ENCODE results near the gene DCAF15.

GRCh38 chr19:13121297-13121655 lies 3.2 kb downstream of the NACC1 start:
- PRO-cap = no peak

DNA sequence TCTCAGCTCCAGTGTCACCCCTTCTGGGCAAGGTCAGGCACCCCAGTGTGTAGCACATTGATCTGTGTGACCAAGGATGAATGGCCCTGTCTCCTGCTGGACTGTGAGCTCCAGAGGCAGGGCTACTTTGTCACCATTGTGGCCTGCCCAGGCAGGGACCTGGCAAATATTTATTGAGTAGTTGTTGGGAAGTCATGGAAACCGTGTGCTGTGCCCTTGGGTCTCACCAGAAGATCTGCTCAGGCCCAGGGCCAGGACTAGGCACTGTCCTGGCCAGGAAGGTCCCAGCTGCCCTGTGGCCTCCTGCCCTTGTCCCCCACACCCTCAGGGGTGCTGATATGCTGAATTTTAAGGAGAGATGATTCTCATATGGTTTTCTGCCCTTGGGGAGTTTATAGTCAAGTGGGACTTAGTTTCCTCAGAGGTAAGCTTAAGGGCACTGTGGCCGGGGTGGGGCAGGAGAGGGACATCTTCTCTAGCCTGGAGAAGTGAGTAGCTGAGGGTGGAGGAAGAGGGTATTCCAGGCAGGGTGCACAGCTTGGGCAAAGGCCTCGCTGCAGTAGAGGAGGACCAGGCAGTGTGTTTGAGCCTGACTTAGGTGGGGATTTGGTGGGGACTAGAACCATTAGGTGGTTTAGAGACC lies 10.7 kb downstream of the NACC1 start:
- PRO-cap = no peak

GRCh38 chr19:13152986-13153154 lies 2.7 kb downstream of the IER2 start:
- PRO-cap = bidirectional peak, plus-strand start at chr19:13153055, minus-strand start at chr19:13153387

DNA sequence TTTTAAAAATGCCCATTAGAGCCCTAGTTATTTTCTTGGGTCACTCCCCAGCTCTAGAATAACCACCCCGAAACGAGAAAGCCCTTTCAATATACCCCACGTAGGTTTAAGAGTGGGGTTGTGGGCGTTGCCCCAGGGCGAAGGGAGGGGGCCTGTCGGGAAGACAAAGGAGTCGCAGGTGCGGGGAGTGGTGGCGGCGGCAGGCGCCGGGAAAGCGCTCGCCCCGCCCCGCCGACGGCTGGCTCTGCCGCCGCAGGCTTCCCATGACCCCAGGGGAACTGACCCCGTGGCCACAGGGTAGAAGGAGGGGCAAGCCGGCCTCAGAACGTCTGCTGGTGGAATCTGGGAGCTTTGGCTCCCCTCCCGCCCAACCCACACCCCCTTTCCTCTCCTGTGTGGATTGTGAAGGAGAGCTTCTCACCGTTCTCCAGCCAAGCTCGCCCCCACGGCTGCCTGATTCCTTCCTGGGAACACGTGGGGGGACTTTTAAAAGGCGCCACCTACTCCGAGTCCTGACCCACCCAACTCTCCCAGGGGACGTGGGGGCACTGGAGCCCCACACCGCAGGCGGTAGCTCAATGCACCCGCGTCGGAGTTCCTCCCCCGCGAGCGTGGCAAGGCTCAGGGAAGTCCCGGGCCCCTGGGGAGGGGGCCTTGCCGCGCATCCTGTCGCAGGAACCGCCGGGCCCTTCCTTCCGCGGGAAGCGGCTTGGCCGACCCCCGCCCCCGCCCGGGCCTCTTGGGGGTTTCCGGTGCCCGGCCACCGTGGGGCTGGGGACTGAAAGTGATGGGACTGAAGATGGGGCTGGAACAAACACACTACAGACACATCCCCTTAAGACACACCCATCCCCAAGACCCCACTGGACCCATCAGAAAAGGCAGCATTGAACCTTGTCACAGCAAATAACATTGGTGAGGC lies 5.5 kb downstream of the IER2 start:
- PRO-cap = bidirectional peak, plus-strand start at position 423 of the sequence, minus-strand start at position 60 of the sequence; bidirectional peak, plus-strand start at position 785 of the sequence, minus-strand start at position 601 of the sequence

DNA sequence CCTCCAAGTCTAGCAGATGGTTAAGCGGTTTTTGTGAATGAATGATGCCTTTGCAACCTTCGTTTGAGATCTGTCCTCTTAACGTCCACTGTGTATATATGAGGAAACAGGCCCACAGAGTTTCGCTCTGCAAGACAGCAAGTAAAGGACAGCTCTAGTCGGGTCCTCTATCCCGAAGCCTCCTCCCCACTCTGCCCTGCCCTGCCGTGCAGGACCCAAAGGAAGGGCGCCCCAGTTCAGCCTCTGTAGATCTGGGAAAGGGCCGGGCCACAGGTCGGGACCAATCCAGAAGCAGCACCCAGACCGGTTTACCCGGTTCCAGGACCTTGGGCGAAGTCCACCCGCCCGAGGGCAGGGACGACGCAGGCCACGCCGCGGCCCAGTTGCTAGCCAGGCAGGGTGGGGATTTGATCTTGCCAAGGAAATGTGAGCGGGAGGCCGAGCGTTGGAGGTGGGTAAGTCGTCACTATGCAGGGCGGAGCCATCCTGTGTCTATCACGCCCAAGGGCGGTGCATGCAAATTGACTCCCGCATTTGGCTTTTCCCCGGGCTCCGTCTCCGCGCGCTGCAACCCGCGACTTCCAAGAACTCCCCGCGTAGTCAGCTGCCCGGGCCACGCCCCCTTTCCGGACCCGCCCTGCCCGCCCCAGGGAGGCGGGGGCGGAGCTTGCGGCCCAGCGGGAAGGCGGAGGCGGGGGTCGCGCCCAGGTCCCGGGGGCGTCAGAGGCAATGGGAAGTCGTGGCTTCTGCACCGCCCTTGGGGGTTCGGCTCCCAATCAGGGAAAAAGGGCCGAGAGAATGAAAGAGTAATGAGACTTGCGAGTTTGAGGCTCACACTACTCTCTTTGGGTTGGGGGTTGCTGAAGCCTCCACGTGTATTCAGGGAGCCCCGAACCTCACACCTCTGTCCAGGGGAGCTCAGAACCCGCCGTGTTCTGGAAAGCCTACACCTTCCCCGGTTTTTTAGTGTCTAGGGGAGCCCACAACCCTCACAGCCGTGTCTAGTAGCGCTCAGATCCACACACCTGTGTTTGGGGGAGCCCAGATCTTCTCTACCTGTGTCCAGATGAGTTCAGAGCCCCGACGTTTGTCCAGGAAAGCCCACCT lies 12.7 kb downstream of the IER2 start:
- PRO-cap = bidirectional peak, plus-strand start at position 570 of the sequence, minus-strand start at position 193 of the sequence; unidirectional peak, plus-strand start at position 921 of the sequence

GRCh38 chr19:13208353-13209020 lies 58.3 kb downstream of the IER2 start:
- PRO-cap = bidirectional peak, plus-strand start at chr19:13208426, minus-strand start at chr19:13208225; unidirectional peak, minus-strand start at chr19:13208620

- PRO-cap = no peak
These were observed 662 bp downstream of the CACNA1A start for GRCh38 chr19:13505529-13506105.

DNA sequence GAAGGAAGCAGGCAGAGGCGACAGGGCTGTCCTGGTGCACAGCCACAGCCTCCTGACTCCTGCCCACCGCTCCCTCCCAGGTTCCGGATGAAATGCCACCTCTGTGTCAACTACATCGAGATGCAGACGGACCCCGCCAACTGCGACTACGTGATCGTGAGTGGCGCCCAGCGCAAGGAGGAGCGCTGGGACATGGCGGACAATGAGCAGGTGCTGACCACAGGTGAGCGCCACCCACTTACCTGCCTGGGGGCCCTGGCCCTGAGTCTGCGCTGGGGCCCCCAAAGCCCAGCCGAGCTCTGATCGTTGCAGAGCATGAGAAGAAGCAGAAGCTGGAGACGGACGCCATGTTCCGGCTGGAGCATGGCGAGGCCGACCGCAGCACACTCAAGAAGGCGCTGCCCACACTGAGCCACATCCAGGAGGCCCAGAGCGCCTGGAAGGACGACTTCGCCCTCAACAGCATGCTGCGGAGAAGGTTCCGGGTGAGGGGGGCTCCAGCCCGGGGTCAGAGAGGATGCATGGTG lies 5.5 kb upstream of the MRI1 start:
- PRO-cap = no peak

GRCh38 chr19:13789182-13789428 lies 6.1 kb upstream of the ZSWIM4 start:
- PRO-cap = no peak

GRCh38 chr19:13794853-13795212 lies 410 bp upstream of the ZSWIM4 start:
- PRO-cap = unidirectional peak, minus-strand start at chr19:13795005; bidirectional peak, plus-strand start at chr19:13795443, minus-strand start at chr19:13795123

GRCh38 chr19:13817025-13817469 lies 21.8 kb downstream of the ZSWIM4 start:
- PRO-cap = no peak

DNA sequence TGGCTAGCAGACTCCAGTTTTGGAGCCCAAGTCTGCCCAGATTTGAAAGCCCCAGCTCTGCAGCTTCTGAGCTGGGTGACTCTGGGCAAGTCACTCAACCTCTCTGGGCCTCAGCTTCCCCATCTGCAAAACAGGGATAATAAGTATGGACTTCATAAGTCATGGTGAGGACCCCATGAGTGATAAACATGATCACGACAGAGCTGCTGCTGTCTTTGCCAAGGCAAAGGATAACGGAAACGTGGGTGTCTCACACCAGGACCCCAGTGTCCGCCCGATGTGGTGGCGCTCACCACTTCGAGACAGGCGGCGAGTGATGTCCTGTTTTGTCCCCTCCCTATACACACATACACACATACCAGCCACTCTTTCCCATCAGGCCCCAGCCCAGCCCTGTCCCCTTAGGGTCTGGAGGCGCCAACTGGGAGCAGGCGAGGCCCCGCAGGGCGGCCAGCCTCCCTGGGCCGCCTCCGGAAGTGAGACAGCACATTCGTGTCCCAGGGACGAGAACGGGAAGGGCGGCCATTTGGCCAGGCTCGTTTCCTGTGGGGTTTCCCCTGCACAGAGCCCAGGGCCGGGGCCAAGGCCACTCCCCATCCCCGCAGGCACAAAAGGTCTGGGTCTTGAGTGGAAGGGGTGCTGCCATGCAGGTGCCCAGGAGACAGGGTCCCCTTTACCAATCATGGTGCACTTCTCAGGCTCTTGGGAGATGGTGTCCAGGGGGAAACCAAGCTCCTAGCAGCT lies 38.1 kb upstream of the NANOS3 start:
- PRO-cap = bidirectional peak, plus-strand start at position 610 of the sequence, minus-strand start at position 299 of the sequence

- PRO-cap = no peak
These were observed 36.5 kb upstream of the NANOS3 start for GRCh38 chr19:13840327-13840998.

DNA sequence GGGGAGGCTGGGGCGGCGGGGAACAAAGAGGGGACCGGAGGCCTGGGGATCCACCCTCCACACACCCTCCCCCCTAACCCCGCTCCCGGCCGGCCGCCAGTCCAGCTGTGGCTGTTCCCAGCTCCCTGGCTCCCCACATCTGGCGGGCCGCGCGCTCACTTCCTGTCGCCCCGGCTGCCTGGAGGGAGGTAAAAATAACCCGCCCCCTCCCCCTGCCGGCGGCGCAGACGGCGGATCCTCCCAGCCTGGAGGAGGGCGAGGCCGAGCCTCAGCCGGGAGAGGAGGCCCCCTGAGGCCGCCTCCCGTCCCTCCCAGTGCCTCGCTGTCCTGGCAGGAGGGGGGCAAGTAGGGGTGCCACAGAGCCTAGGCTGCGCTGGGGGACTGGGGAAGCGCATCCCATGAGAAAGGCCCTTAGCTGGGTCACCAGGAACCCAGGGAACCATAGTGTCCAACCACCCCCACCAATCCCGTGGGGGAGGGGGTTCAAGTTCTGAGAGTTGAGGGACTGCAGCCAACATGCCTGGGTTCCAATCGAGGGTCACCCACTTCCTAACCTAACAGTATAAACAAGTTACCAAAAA lies 29.2 kb upstream of the NANOS3 start:
- PRO-cap = bidirectional peak, plus-strand start at position 224 of the sequence, minus-strand start at position 141 of the sequence; bidirectional peak, plus-strand start at position 359 of the sequence, minus-strand start at position 316 of the sequence

DNA sequence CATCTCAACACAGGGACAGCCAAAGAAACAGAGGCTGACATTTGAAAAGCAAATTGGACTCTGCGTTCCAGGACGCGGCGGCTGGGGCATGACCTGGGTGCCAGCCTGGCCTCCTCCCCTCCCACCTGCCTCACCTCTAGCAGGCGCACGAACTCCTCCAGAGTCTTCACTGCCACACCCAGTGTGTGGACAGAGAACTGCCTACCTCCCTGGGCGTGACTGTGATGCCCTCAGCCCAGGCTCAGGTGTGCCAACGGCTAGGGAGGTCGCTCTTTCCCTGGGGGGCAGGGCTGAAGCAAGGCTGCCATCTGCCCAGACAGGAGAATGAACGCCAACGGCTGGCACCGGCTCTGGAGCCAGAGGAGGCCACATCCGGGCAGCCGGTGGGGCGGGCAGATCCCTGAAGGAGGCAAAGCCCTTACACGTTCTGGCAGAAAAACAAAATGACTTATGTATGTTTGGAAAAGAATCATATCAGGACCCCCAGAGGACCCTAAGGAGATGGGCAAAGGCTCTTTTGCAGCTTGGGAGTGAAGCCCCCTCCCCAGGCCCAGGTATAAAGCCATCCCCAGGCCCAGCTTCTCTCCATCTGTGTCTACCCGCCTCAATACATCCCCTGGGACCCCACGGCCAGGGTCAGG lies 11.4 kb downstream of the NANOS3 start:
- PRO-cap = no peak

DNA sequence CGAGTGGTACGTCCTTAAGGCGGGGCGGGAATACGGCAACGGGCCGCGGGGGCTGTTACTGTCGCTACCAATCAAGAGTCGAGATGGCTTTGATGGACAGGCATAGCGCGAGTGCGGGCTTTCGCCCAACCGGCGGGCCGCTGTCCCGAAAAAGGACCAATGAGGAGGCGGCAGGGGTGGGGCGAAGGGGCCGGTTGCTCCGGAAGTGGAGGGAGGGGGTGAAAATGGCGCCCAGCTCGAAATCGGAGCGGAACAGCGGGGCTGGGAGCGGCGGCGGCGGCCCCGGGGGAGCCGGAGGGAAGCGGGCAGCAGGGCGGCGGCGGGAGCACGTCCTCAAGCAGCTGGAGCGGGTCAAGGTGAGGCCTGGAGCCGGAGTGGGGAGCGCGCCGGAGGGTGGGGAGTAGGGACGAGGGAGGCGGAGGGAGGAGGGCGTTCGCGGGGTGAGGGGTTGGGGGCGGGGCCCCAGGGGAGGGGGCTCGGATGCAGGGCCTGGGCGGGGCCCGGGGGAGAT lies at the start of gene DCAF15:
TSS of gene DCAF15 (plus strand) at position 221 of the 511 bp plus-strand sequence.
- PRO-cap = unidirectional peak, plus-strand start at position 221 of the sequence

DNA sequence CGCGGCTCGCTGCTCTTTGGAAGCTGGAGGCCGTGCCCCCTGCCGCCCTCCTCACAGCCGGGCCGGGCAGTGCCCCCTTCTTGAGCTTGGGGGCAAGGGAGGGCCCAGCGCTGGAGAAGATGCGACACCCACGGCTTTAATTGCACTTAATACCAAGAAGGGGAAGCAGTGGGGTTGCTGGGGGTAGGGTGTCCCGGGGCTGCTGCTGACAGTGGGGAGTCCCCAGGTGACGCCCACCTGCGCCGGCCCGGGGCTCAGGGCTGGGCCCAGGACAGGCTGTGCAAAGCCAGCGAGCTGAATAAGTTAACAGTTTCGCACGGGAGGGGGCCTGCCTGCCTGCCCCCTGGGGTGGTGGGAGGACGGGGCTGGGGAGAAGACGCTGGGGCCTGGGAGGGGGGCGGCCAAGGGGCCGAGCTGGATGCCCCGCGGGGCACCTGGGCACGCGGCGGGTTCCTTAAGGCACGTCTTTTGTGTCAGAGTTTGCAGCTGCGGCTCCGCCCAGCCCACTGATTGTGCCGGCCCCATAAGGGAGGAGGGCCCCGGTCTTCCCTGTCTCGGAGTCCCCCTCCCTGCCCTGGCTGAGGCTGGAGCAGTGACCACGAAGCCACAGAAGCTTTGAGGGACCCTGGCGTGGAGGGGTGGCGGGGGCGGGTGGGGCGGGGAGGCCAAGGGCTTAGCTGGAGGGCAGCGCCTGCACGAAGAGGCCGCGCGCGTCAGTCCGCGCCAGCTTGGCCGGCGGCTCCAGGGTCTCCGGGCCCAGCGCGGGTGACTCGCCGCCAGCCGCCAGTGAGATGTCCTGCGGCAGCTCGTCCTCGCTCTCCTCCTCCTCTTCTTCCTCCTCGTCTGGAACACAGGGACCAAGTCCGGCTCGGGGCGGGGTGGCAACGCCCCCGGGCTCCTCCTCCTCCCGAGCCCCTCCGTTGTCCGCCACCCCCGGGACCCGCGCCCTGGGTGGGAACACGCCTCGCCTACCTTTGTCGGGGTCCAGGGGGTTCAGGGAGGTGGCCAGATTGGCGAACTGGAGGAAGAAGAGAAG lies 10.0 kb downstream of the DCAF15 start:
- PRO-cap = unidirectional peak, plus-strand start at position 716 of the sequence

DNA sequence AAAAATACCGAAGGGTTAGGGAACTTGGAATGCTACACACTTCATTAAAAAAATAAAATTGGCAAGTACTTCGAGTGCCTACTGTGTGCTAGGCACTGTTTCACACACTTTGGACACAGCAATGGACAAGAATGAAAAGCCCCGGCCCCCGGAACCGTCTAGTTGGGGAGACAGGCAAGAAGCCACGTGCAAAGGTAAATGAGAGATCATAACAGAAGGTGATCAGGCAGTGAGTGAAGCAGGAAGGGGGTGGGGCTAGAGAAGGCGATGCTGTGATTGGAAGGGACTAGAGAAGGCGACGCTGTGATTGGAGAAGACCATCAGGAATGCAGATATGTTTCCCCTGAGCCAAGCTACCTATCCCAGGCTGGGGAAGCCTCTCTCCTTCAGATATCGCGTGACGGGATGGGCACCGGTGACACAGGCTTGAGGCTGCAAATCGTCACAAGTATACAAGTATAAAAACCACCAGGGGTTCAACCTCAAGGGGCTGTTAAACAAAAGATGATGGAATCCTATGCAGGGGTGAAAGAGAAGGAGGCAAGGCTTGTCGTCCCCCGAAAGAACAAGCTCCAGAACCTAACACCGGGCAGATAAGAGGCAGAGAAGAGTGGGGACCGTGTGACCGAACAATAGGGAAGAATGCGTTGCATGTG lies 21.8 kb downstream of the DCAF15 start:
- PRO-cap = no peak

DNA sequence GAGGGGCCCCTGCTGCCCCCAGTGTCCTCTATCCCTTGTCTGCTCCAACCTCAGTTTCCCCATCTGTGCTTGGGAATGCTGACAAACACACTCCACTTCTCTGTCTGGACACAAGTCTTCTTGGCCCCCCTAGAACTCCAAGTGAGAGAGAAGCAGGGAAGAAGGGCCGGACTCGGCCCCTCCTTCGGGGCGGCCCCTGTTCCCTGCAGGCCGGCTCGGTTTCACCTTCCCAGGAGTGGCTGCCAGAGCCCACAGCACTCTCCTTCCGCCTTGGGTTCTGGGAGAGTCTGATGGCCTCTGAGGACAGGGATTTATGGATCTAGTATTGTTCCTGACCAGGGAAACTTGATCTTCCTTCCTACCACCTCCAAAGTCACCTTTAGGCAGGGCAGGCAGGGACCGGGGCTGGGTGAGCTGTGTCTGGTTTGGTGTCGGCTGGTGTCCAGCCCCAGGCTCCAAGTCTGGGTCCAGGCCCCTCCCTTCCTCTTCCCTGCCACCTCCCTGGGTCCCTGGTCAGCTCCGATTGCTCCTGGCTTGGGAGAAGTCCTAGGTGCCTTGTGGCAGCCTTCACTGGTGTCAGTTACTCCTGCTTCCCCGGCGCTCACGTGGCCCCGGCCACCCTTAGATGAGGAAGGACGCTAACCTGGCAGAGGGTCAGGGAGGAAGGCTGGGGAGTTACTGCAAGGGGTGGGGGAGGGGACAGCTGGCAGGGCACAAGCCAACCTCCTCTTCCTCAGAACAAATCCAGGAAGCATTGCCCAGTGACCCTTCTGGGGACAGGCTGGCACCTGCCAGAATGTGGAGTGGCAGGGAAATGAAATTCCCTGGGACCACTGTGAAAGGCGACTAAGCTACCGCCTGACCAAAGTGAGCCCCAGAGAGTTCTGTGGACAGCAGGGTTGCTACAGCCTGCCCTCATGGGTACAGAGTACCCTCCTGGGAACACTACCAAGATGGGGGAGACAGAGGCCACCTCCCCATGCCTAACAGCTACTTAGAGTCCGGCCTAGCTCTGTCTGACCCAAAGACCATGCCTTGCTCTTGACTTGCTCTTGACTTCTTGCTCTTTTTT lies 18.8 kb downstream of the RFX1 start:
- PRO-cap = unidirectional peak, minus-strand start at position 463 of the sequence

DNA sequence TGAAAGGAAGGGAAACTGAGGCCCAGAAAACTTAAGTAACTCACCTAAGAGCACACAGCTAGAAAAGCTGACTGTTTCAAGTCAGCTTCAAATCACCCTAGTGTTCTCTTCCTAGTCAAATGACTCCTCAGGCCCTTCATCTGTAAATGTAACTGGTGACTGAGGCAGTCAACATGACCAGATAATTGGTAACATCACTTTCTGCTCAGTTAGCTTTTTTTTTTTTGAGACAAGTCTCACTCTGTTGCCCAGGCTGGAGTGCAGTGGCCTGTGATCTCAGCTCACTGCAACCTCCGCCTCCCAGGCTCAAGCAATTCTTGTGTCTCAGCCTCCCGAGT lies 2.5 kb downstream of the RFX1 start:
- PRO-cap = no peak